T-cell (primary cell): ENCODE data around the gene MT1G.

DNA sequence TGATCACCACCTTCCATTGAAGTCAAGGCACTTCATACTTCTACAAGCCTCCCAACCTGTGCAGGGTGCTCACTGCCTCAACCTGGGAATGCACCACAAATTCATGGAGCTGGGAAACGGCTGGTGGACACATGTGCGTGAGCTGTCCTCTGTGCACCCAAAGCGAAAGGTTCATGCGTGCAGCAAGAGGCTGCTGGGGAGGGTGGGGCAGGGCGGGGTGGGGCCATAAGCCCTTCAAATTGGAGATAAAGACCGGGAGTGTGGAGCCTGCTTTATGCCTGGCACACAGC, 302.8 kb upstream of the IRX3 start:
- PRO-cap, 7 experiments, result no peak in any of the 7 experiments

DNA sequence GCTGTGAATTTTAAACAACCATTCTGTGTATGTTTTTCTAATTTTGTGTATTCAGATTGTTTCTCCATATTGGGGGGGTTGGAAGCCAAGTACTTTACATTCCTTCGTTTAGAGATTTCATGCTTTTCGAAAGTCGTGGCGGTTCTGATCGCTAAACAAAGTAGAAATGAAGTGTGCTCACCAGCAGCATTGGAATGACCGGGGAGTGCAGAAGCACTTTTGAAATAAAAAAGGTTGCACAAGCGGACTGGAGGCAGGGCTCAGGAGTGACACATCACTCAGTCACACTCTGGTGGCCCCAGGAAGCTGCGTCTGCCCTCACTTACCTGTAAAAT, 278.9 kb upstream of the IRX5 start:
- PRO-cap, 7 experiments, result no peak in any of the 7 experiments

DNA sequence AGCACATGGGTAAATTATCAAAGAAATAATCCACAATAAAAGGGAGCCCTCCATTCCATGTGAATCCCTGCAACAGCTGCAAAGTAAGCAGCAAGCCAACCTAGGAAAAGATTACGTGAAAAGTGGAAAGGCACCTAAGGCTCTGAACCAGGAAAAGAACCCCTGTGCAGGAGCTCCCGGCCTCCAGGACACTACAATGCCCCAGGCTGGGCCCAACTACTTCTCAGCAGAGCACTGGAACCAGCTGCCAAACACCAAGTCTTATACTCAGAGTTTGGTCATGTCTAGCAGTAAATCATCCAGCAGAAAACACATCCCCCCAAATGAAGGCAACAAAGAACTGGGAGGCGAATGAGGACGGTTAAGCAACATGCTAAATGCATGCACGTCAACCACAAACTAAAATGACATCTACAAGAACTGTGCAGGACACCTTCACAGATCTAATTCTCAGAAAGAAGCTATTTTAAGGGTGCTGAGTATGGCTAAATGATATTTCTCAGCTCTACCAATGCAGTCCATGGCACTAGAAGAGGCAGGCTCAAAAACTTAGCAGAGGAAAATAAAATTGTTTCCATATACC, 7.7 kb upstream of the IRX5 start:
- PRO-cap, 7 experiments, result no peak in any of the 7 experiments

GRCh38 chr16:54929244-54930301, 1.1 kb upstream of the IRX5 start:
- PRO-cap, 7 experiments, result peak in 6 of 7 experiments; most common plus-strand start chr16:54929427 (in 4)

DNA sequence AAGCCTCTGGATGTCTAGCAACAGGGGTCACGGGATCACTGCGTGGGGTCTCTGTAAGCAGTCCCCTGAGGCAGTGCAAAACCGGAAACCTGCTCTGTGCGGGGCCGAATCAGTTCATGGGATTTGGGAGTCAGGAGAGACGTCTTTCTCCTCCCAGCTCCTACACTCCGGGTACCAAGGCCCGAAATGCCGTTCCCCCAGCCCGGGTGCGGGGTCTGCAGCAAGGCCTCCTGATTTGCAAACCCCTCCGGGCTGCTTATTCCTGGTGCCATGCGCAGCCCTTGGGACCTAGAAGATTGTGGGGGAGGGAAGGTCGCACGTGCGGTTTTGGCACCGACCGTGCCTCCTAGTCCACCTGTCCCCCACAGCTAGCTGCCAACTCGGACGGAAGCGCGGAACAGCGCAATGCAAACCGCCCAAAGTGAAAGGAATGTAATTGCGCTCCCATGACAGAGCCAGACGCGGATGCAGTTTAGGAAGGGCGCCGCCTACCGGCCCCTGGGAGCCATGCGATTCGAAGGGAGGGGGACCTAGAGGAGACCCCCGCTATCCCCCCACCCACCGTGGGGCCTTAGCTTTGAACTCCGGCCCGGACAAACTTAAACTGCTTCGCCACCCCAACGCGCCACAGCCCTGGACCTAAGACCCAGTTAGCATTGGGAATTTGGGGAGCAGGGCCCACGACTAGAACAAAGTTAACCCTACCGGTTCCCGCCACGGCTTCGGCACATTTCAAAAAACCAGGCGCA, 6.6 kb downstream of the IRX5 start:
- PRO-cap, 7 experiments, result no peak in any of the 7 experiments

GRCh38 chr16:54939485-54940145, 8.9 kb downstream of the IRX5 start:
- PRO-cap, 7 experiments, result no peak in any of the 7 experiments

DNA sequence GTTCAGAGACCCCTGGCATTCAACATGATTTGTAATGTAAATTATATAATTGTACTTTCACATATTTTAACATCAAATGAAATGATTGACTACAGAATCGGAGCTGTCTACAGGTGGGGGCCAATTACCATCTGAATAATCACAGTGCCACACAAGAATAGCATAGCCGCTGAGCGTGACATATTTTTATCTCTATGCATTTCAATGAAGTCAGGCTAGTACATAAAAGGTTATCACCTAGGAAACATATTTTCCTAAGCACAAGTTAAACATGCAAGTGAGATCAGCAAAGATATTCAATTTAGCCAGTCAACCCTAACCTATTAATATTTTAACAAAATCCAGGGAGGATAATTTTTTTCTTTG, 66.9 kb downstream of the IRX6 start:
- PRO-cap, 7 experiments, result no peak in any of the 7 experiments

DNA sequence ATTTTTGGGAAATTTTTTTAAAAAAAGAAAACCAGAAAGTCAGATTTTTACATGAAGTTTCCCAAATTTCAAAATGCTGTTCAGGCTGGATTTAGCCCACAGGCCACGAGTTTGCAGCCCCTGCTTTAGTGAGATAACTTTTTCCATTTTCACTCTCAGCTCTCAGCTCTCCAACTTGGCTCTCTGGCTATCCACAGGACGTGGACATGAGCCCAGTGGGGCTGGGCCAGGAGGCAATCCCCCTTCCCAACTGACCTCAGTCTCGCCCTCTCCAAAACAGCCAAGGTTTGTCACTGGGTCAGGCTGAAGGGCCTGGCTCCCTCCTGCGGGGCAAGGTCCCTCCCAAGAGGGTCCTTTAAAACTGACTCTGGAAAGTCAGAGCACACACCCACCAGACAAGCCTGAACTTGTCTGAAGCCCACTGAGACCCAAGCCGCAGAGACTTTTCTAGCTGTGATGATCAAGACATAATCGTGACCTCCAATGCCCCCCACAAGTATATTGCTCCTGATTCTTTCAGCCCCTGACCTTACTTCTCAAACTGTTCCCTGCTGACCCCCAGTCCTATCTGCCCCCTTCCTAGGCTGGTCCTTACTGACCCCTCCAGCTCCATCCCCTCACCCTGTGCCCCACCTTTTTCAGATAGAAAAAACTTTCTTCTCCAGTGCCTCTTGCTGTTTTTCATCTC, 1.7 kb upstream of the MMP2 start:
- PRO-cap, 7 experiments, result no peak in any of the 7 experiments

DNA sequence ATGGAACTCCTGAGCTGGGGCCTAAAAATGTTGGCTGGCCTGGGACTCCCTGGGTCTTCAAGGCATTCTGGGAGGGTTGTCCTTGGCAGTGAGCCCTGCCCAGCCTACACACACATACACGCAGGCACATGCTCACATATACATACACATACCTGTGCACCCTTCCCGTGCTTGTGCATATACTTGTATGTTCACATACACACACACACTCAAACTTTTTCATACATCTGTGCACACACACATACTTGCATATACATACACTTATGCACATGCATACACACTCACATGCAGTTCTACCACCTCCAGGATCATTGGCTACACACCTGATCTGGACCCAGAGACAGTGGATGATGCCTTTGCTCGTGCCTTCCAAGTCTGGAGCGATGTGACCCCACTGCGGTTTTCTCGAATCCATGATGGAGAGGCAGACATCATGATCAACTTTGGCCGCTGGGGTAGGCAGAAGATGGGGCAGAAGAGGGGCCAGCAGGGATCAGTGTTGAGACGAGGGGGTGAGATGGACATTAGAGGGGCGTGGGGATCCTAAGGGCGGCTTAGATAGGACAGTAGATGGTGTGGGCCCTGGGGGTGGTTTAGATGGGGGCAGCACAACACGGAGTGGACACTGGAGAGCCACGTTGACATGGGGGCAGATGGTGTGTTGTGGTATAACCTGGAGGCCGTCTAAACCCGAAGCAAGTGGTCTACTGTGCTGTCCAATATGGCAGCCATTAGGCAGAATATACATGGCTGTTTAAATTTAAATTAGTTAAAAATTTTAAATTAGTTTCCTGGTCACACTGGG, 4.9 kb downstream of the MMP2 start:
- PRO-cap, 7 experiments, result no peak in any of the 7 experiments

DNA sequence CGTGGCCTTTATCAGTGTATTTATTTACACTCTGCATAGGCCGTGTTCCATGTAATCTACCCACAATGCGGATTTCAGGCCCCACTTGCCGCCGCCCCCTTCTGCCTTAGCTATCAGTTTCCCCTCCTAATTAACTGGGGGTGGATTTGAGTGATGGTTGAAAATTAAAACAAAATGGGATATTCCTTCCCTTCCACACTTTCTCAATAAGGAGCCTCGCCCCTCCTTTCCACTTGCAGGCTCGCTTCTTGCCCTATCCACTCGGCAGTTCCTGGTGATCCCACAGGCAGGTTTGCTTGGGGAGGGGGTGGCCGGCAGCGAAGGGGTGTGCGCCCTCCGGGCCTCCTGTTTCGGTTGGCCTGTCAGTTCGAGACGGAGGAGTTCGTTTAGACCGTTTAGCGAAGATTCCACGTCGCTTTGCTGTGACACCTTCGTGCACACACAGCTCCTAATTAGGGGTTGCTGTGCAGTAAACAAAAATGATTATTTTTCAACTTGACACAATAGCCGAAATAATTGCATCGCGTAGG, 2.2 kb downstream of the GNAO1 start:
- PRO-cap, 7 experiments, result no peak in any of the 7 experiments

- PRO-cap, 7 experiments, result no peak in any of the 7 experiments
Measured at GRCh38 chr16:56234809-56235165, 43.5 kb downstream of the GNAO1 start.

DNA sequence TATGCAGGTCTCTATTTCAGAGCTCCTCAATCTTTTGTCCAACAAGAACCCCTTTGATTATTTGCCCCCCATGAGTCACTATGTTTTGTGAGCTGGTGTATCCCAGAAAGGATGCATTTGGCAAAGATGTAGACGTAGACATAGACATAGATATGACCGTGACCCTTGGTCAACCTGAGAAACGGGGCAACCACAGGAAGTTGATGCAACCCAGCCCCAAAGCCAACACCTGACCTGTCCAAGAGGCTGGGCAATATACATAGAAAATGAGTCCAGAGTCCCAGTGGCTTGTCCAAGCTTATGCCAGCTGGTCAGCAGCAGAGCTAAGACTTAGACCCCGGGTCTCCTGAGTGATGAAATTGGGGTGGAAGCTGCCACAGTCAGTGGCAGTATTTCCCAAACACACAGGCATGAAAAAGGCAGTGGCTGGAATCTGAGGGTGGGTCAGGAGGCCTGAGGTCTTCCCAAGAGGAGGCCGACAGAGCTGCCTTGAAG, 72.3 kb downstream of the GNAO1 start:
- PRO-cap, 7 experiments, result no peak in any of the 7 experiments

- PRO-cap, 7 experiments, result no peak in any of the 7 experiments
Measured at GRCh38 chr16:56264199-56264552, 72.9 kb downstream of the GNAO1 start.

DNA sequence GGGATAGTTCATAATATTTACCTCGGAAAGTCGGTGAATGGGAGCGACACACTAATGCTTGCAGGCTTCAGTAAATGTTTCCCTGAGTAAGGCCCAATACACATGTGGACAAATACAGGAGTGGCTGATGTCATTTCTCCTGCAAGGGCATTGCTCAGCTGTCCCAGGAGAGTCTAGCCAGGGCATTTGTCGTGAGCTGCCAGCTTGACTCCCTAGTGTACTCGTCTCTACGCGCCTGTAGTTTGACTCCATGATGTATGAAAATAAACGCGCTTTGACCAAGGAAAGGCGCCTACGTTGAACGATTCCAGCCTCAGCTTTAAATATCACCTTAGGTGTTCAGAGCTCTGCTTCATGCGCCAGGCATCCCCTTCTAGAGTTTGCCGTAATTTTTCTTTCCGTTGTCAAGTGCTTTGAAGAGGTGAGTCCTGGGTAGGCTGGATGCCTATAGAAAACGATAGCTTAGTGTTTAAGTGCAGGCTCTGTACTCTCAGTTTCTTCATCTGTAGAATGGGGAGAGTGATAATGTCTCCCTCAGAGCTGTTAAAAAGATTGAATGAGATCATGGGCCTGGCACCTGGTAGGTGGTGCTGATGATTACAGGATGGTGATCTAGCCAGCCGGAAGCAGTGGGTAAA, 894 bp downstream of the OGFOD1 start:
- PRO-cap, 7 experiments, result no peak in any of the 7 experiments

GRCh38 chr16:56480705-56481488, 29.5 kb downstream of the OGFOD1 start:
- PRO-cap, 7 experiments, result no peak in any of the 7 experiments

GRCh38 chr16:56658137-56658782, 501 bp downstream of the MT1F start:
- PRO-cap, 7 experiments, result no peak in any of the 7 experiments

DNA sequence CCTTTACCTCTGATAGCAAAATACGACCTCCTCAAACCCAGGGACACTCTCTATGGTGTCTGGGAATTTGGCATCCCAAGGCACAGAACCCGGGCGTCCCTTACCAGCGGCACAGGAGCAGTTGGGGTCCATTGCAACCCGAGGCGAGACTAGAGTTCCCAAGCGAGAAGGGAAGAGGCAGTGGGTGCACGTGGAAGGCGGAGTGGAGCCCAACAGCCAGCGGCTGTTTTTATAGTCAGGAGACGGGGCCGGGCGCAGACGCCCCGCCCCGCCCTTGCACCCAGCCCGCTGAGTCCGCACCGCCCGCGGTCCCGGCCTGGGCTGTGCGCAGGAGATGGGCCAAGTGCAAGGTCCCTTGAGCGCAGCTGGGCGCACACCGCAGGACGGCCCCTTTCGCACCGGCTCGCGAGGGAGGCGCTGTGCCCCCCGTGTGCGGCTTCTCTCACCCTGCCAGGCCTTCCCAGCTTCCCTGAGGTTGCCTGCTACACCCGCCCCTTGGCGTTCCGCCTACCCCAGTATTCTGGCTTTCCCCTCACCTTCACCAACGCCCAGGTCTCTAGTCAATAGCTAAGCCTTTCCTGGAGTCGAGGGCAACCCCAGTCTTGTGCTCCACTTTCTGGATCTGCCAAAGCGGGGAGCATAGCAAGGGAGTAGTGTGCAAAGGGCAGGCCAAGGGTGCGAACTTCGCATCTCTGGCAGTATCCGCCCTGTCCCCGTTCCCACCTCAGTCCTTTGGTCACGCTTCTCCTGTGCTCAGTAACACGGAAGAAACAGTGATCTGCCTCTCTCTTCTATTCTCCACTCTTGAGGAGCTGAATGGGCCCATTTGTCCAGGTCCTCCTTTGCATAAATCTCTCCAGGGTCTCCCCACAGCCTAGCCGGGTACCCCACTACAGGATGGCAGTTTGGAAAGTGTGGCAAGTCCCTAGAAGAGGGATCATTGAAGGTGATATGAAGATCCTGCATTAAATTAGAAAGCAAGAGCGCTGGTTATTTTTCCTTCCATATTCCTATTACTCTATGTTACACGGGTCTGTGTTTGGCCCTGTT, at the start of gene MT1G:
Gene MT1G (minus strand): TSS at position 204 of the 1,050 bp plus-strand sequence.
- PRO-cap, 7 experiments, result peak in 2 of 7 experiments; most common minus-strand start position 204 of the sequence (in 2)

GRCh38 chr16:56708416-56708844, 21.5 kb upstream of the NUP93 start:
- PRO-cap, 7 experiments, result peak in 1 of 7 experiments; most common plus-strand start chr16:56708599 (in 1); most common minus-strand start chr16:56708639 (in 1)

- PRO-cap, 7 experiments, result peak in 4 of 7 experiments; most common plus-strand start chr16:56860656 (in 2); most common minus-strand start chr16:56860574 (in 3)
Measured at GRCh38 chr16:56860476-56860888, 4.5 kb upstream of the SLC12A3 start.

DNA sequence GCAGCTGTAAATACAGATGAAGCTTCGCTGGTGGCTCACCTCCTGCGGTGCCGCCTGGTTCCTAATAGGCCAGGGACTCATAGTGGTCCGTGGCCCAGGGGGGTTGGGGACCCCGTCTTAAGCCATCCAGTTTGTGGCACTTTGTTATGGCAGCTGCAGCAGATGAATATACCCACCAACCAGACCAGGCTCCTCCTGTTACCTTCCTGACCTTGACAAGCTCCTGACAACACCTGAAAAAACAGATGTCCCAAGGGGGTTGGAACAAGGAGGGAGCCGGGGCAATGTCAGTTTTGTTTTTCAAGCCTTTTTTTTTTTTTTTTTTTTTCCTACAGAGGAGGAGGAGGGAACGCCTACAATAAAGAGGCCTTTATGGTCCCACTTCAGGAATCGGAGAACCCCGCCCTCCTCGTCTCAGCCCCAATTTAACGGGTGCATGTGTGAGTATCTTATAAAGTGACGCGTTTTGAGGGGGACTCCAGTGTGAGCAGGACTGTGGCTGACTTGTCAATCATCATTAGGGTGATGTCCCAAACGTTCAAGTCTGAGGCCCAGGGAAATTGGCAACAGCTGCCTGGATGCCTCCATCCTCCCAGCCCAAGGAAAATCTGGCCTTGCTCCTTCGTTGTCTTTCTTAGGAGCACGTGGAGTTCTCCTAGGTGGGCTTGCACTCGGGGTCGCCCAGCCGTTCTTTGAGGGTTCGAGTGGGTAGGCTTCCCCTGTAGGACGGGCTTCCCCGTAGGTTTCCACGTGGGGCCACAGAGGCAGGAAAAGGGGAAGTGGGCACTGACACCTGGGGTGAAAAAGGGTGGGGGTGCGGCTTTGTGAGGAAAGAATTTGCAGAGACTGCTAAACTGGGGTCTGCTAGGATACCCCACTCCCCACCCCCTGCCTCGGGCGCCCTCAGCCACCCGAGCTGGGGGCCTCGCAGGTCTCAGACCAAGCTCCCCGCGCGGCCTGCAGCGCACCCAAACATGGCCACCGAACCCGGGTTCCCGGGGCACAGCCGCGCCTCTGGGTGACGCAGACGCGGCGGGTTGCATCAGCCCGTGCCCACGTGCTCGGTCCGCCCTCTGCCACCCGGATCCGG, 668 bp upstream of the HERPUD1 start:
- PRO-cap, 7 experiments, result peak in 7 of 7 experiments; most common minus-strand start position 976 of the sequence (in 7)